SEM (cell line): ENCODE results near the gene FAM174C.

- PRO-cap, result no peak
Measured at GRCh38 chr19:956166-956878, 27.8 kb upstream of the WDR18 start.

- PRO-cap, result no peak
Measured at GRCh38 chr19:963927-964503, 20.1 kb upstream of the WDR18 start.

GRCh38 chr19:971789-972803, 12.0 kb upstream of the WDR18 start:
- PRO-cap, result no peak

DNA sequence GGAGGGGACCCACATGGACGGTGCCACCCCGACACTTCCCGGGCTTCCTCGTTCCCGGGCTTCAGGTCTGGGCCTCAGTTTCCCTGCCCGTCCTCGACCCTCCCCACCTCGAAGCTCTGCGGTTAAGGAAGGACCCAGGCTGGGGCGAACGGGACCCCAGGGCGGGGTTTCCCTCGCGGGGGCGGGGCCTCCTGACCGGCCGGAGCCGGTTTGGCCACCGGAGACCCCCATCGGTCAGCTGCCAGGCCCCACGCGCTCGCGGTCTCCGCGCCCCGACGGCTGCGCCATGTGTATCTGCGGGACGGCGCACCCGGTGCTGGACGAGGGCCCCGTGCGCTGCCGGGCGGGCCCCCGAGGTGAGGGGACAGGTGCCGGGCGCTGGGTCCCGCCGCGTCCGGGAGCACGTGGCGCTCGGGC, 4.0 kb downstream of the ARHGAP45 start:
- PRO-cap, result no peak

- PRO-cap, result no peak
Measured at GRCh38 chr19:1116917-1117631, 13.3 kb downstream of the GPX4 start.

- PRO-cap, result no peak
Measured at GRCh38 chr19:1164184-1164833, 9.8 kb downstream of the SBNO2 start.

DNA sequence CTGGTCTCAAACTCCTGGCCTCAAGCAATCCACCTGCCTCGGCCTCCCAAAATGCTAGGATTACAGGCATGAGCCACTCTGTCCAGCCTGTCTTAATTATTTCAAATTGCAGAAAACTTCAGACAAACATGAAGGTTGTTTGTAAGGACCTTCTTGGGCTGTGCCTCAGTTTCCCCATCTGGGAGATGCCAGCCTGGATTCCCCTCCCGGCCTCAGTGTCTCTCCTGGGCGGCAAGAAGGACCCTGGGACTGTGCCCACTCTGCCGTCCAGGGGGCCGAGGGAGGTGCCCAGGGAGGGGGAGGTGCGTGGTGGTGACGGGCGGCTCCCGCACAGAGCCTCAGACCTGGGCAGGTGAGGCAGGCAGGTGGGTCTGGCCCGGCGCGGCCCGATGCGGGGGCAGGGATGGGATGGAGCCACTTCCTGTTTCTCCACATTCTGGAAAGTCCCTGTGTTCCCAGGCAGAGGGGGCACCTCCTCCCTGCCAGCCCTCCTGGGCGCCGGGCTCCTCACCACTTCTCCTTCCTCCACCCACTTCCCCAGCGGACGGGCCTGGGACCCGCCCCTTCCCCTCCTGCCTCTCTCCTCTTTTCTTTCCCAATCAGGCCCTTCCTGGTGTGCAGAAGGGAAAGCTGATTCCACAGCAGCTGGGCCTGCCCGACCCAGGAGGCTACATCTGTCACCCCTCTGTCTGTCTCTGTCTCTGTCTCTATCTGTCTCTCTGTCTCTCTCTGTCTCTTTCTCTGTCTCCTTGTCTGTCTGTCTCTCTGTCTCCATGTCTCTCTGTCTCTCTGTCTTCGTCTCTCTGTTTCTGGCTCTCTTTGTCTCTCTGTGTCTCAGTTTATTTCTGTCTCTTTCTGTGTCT, 6.3 kb upstream of the SBNO2 start:
- PRO-cap, result no peak

GRCh38 chr19:1192402-1192710, 13.2 kb upstream of the STK11 start:
- PRO-cap, result no peak

DNA sequence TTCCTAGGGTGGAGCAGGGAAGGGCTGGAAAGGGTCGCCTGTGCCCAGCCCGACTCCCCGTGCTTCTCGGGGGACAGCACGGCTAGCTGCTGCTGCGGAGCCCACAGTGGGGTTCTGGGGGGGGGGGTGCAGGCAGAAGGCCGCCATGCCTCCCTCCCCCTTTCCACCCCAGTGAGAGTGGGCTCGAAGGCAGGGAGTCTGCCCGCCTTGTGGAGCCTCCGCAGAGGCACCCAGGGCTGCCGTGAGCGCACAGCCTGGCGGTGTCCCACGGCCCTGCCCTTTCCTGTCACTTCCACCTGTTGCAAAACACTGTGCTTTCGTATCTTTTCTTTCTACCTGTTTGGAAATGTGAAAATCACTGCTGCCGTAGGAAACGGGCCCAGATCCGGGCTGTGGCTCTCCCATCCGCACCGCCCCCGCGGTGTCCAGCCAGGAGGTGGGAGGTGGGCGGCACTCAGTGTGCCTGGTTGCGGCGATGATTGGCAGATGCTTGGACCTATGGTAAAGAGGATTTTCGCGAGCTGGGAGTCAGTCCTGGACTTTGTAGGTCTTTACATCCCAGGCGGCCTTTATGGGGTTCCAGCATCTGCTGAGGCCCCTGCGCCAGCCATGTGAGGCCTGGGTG, 5.9 kb downstream of the STK11 start:
- PRO-cap, result no peak

DNA sequence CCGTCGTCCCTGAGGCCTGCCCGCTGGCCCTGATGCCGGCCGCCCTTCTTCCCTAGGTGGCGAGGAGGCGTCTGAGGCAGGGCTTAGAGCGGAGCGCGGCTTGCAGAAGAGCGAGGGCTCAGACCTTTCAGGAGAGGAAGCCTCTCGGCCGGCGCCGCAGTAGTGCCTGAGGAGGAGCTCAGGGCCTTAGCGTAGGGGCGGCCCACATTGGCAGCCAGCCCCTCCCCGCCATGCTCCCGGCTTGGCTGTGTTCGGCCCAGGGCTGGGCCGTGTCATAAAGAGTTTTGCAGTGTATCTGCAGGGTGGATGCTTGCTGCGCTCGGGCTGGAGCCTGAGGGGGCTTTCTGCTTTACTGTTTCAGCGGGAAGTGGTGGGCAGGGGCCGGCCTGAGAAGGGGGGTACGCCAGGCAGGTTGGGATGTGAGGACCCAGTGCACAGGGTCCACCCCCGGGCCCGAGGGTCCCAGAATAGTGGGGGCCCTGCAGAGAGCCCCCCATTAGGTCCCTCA, 14.2 kb downstream of the CBARP start:
- PRO-cap, result no peak

- PRO-cap, result no peak
Measured at GRCh38 chr19:1244248-1245194, 3.0 kb downstream of the ATP5F1D start.

DNA sequence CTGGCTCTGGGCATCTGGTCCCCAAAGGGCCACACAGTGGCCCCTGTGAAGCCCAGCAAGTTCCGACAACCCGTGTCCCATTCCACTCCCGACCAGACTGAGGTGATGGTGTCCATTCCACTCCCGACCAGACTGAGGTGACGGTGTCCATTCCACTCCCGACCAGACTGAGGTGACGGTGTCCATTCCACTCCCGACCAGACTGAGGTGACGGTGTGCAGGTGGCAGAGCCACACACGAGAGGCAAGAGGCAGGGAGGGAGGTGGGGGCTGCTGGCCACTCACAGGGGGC, 2.1 kb upstream of the MIDN start:
- PRO-cap, result no peak

- PRO-cap, result bidirectional peak, plus-strand start at chr19:1261866, minus-strand start at chr19:1261775
Measured at GRCh38 chr19:1261715-1262357, 7.3 kb upstream of the CIRBP start.

GRCh38 chr19:1274435-1275592, at the start of gene FAM174C:
TSS of gene FAM174C (plus strand) at chr19:1275530.
- PRO-cap, result bidirectional peak, plus-strand start at chr19:1275533, minus-strand start at chr19:1275368

GRCh38 chr19:1284157-1285022, 1.3 kb upstream of the EFNA2 start:
- PRO-cap, result no peak

- PRO-cap, result no peak
Measured at GRCh38 chr19:1412466-1412718, 5.0 kb downstream of the DAZAP1 start.

GRCh38 chr19:1424465-1424631, 13.8 kb upstream of the RPS15 start:
- PRO-cap, result no peak

- PRO-cap, result no peak
Measured at GRCh38 chr19:1433465-1433883, 4.7 kb upstream of the RPS15 start.

- PRO-cap, result no peak
Measured at GRCh38 chr19:1503405-1503946, 9.3 kb downstream of the ADAMTSL5 start.

GRCh38 chr19:1725457-1726056, 27.7 kb upstream of the ONECUT3 start:
- PRO-cap, result no peak